Skeletal muscle cell (primary cell): Measurements from ENCODE around the genes SWT1, PRG4 and PTGS2.

GRCh38 chr1:184840371-184841086, 85.9 kb upstream of the EDEM3 start:
- RRBS: no CpG with 5 or more reads among the region's 2 CpGs

- RRBS: no CpG with 5 or more reads among the region's 1 CpG
Measured at GRCh38 chr1:184959699-184959943, 14.7 kb downstream of the NIBAN1 start.

DNA sequence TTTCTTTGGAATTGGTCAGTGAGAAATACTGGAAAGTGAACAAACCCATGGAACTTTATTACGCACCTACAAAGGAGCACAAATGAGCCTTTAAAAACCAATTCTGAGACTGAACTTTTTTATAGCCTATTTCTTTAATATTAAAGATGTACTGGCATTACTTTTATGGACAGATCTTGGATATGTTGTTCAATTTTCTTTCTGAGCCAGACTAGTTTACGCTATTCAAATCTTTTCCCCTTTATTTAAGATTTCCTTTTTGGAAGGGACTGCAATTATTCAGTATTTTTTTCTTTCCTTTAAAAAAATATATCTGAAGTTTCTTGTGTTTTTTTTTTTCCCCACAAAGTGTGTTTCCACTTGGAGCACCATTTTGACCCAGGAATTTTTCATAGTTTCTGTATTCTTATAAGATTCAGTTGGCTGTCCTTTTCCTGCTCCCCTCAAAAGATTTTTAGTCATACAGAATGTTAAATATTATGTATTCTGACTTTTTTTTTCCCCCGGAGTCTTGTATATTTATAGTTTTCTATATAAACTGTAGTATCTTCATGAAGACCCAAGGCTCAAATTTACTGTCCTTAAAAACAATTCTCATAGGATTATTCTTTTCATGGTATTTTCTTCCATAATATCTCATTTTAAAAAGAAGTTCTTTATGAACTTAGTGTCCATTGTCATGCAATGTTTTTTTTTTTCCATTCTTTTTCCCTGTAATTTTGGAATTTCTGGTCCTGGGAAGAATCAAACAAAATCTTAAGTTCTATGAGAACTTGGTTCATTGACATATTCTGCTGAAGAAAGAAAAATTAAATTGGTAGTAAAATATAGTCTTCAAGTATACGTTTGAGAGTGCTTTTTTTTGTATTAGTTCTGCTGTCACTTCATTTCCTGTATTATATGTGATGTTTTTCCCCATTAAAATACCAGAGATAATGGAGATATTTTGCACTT, 55.1 kb downstream of the RNF2 start:
- RRBS: no CpG with 5 or more reads among the region's 4 CpGs

DNA sequence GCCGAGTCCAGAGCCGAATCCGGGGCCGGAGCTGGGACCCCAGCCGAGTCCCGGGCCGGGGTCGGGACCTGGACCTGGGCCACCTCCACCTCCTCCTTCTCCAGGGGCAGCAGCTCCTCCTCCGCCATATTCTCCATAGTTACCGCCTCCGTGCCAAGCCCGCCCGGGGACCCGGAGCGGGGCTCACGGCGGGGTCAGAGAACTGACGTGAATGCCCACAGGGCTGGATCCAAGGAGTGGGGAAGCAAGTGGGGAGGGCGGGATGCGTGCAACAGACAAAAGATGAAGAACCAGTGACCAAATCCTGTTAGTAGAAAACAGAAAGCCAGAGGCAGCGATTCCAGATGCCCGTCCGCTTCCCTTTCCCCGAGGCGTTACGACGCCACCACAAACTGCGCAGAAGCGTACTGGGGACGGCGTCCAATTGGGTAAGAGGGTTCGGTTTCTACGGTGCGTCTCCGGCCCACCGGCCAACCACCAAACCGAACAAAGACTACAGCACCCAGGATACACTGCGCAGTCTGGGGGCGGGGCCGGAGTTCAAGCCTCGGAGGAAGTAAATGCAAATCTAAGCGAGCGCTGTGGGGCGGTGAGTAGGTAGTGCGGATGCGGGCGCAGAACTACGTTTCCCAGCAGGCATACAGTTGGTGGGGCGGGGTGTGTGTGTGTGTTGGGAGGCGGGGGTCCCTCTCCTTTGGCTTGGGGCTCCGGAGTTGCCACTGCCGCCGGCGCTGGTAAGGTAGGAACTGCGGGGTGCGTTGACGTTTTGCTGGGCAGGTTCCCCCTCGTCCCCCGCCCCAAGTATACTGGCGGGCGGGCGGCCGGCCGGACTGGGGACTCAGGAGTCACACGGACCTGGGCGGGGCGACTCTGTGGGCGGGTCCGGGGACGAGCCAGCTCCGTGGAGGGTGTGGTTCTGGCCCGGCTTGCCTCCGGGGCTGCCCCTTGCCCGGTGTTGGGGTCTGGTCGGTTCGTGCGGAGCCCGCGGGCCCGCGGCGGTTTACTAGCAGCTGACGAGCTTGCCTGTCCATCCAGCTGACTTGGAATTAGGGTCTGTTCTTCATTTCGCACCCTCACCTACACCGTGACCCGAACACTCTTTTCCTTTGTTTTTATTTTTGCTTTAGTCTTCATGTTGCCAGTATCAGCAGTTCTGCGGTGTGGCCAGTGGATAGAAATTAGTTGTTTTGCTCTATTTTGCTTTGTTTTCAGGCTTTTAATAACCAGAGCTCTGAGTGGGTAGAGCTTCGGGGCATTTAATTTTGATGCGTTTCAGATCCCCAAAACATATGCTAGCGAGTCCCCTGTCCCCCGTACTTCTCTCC, at the start of gene SWT1:
Gene SWT1, plus strand, starts transcription at position 592 of the 1,325 bp plus-strand sequence.
- RRBS: under 1% methylated on average over 11 of the region's 91 CpGs

GRCh38 chr1:185174350-185175129, 17.6 kb downstream of the SWT1 start:
- RRBS: no CpG with 5 or more reads among the region's 6 CpGs

DNA sequence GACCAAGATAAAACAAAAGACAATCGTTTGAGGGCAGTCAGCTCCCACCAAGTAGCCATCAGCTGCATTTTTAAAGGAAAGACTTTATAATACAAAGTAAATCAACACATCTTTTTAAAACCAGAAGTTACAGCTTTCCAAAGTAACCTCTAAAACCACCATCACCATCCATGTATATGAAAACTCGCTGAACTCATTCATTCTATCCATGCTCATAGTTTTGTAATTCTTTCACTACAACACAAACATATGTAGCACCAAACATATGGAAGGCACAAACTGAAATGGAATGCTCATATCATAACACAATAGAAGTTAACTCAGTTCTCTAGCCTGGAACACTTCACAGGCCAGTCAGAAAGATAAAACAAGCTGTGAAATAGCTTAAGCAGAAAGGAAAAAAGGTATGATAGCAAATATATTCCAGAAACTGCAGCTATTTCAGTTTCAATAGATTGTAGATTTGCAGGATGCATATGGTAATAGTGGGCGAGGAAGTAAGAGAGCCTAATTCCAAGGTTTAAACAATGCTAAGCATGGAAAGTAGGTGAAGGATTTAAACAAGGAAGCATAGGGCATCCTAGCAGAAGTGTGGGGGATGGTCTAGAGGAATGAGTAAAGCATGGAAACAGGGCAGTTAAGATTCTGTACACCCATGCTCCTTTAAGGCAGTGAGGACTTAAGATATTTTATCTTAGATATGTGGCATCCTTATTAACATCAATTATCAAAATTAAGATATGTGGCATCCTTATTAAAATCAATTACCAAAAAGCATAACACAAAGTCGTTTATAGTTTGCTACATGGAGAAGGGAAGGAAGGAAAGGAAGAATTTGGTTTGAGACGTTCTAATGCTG, 2.8 kb downstream of the IVNS1ABP start:
- RRBS: no CpG with 5 or more reads among the region's 5 CpGs

DNA sequence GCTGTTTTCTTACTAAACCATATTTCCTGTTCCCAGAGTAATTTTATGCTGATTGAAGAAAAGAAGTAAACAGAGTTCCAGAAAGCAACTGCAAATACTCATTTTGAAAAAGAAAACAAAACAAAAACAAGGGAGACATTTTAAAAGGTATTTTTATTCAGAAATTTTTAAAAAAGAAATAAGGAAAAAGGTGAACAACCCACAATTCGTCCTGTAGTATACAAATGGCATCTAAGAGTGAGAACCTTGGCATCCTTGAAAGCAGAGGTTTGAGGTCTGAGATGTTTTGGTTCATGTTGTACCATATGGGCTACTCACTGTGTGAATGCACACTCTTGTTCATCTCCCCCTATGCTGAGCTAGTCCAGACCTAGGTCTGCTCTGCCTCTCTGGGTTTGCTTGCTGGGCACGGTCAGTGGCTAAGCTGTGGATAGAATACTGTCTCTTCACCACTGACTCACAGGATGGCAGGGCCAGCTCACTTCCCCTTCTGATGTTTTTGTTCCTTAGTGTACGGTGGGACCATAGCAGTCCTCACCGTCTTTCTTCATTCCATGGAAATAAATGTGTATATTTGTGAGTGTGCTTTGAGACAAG, 56.6 kb upstream of the IVNS1ABP start:
- RRBS: no CpG with 5 or more reads among the region's 4 CpGs

- RRBS: no CpG with 5 or more reads among the region's 4 CpGs
Measured at GRCh38 chr1:185393734-185394054, 76.7 kb upstream of the IVNS1ABP start.

GRCh38 chr1:185439547-185440320, 122.7 kb upstream of the IVNS1ABP start:
- RRBS: no CpG with 5 or more reads among the region's 2 CpGs

DNA sequence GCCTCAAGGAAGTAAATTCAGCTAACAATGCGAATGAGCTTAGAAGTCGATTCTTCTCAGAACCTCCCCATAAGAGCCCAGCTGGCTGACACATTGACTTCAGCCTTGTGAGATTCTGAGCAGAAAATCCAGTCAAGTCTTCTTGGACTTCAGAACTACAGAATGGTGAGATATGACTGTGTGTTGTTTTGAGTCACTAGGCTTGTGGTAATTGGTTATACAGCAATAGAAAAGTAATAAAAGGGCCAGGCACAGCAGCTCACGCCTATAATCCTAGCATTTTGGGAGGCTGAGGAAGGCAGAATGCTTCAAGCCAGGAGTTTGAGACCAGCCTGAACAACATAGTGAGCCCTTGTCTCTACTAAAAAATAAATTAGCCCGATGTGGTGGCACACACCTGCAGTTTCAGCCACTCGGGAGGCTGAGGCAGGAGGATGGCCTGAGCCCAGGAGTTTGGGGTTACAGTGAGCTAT, 161.9 kb upstream of the IVNS1ABP start:
- RRBS: no CpG with 5 or more reads among the region's 5 CpGs

GRCh38 chr1:185483537-185484001, 166.5 kb upstream of the IVNS1ABP start:
- RRBS: no CpG with 5 or more reads among the region's 1 CpG

DNA sequence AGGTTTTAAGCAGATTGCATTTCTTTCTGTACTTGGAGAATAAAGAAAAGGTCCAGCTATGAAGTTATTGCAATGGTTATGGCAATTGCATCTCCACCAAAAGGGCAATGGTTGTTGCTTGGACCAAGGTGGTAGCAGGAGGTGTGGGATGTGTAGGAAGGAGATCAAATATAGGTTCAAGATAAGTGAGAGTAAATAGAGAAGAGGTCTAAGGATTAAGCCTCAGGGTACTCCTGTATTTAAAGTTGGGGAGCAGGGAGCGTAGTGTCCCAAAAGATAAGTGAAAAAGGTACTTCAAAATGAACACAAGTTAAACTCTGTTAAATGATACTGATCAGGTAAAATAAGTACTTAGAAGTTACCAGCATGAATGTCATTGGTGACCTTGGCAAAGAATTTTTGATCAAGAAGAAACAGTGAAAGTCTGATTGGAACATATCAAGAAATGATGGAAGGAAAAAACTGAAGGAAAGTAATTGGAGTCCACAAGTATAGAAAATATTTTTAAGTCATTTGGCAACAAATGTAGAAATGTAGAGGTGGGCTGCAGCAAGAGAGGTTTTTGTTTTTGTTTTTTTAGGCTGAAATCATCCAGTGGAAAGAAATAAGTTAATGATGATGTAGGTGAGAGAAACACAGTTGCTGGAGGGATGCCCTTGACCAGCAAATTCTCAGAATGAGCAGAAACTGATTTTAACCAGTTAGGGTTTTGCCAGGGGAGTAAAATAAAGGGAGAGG, 223.0 kb upstream of the PRG4 start:
- RRBS: no CpG with 5 or more reads among the region's 1 CpG

- RRBS: no CpG with 5 or more reads among the region's 3 CpGs
Measured at GRCh38 chr1:186153691-186154226, 142.3 kb upstream of the PRG4 start.

GRCh38 chr1:186296175-186296389, at the start of gene PRG4:
TSS of gene PRG4 (plus strand) at chr1:186296279.
- RRBS: no CpG with 5 or more reads among the region's 2 CpGs

GRCh38 chr1:186618436-186619001, 61.7 kb downstream of the PTGS2 start:
- RRBS: no CpG with 5 or more reads among the region's 11 CpGs

- RRBS: 3% methylated on average over 3 of the region's 68 CpGs
Measured at GRCh38 chr1:186679828-186681110, at the start of gene PTGS2. TSS of gene PTGS2 (minus strand) at chr1:186680423.

DNA sequence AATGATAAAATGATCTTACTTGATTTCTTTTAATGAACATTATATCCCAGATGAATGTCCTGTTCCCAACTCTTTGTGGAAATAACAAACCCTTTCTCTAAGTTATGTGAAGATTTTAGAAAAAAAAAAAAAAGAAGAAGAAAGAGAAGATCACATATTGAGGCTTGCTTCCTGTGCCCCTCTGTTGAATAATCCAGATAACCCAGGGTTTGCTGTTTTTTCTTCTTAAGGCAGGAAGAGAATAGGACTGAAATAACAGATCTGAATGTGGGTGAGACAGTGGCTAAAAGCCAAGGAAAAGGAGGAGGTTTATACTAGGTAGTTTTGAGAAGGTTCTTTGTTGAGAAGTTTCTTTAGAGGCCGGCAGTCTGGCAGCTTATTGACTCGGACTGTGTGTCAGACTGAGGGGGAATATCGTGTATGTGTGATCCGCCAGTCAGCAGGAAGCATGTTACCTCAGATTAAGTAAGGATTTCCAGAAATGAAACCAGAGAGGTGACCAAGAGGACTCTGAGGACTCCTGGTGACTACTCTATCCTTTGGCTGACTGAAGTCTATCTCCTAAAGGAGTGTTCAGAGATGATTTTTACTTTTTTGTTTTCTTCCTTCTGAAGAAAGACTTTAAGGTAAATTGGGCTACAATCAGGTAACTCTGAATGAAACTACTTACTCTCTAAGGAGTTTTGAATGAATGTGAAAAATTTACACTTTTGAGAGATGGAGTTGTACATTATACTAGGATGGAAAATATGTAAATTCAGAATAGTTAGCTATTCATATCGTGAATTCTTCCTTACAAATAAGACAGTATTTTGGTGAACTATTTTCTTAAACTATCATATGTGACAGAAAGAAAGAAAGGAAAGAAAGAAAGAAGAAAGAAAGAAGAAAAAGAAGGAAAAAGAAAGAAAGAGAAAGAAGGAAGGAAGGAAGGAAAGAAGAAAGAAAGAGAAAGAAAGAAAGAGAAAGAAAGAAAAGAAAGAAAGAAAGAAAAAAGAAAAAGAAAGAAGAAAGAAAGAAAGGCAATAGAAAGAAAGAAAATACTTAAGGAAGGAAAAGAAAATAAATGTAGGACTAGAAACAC, 120.0 kb downstream of the PLA2G4A start:
- RRBS: no CpG with 5 or more reads among the region's 5 CpGs

DNA sequence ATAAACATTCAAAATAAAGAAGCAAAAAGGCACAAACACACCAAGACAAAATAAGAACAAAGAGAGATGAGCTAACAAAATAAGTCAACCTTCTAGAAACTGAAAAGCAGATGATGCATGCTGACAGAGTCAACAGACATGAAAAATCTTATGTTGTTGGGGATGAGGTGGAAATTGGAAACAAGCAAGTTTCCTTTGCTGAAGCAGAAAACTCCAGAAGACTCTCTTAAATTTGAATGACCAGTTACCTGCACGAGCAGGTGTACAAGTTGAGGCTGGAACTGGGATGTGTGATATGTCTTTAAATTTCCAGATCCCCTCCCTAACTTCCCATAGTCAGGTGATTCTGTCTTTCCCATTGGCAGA, 276.0 kb downstream of the PLA2G4A start:
- RRBS: no CpG with 5 or more reads among the region's 1 CpG

- RRBS: no CpG with 5 or more reads among the region's 5 CpGs
Measured at GRCh38 chr1:188377987-188378392, 1549.2 kb downstream of the PLA2G4A start.

- RRBS: no CpG with 5 or more reads among the region's 4 CpGs
Measured at GRCh38 chr1:189935001-189935327, 542.7 kb downstream of the BRINP3 start.